Choroid plexus epithelial cell (primary cell): ENCODE data around the gene PAQR5.

- RRBS = no CpG with 5 or more reads among the region's 9 CpGs
Observed at GRCh38 chr15:67171148-67171937, 83.1 kb downstream of the AAGAB start.

GRCh38 chr15:67172999-67174088 is 81.1 kb downstream of the AAGAB start:
- RRBS = no CpG with 5 or more reads among the region's 17 CpGs

DNA sequence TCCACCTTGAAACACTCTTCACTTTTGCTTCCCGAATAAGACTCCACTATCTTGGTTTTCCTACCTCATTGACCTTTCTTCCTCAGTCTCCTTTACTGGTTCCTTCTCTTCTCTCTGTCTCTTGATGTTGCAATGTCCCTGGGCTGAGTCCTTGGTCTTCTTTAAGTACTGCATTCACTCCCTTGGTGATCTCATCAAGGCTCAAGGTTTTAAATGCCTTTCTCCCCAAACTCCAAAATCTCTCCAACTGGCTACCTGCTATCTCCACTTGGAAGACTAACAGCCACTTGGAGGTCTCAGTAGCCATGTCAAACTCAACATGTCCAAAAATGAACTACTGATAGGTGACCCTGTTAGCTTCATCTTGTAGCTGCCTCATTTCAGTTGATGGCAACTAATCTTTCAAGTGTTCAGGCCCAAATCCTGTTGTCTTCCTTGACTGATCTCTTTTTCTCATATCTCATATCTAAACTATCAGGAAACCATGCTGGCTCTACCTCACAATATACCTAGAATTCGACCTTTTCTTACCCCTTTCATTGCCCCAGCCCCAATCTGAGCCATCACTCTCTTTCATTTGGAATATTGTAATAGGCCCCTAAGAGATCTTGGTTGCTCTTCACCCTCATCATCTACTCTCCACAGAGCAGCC is 31.3 kb downstream of the AAGAB start:
- RRBS = no CpG with 5 or more reads among the region's 2 CpGs

DNA sequence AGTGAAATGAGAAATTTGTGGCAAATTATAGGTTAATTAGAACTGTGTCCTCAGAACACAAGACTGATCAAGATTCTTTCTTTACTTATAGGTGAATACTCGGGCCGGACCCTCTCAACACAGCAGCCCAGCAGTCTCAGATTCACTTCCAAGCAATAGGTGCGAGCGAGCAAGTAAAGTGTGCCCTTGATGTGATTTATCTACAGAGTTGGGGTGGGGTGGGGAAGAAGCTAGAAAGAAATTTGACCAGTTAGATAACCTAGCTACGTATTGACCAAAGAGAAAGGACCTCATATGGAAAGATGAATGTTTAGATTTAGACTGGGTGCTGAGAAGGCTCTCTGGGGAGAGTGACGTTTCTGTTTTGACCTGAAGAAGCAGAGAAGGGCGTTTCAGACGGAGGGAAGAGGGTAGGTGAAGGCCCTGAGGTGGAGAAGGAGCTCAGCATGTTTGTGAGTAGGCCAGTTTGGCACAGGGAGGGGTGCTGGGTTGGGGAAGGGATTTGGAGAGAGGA is 44.3 kb downstream of the MAP2K5 start:
- RRBS = no CpG with 5 or more reads among the region's 8 CpGs

GRCh38 chr15:67967815-67968548 is 86.1 kb upstream of the PIAS1 start:
- RRBS = no CpG with 5 or more reads among the region's 31 CpGs

DNA sequence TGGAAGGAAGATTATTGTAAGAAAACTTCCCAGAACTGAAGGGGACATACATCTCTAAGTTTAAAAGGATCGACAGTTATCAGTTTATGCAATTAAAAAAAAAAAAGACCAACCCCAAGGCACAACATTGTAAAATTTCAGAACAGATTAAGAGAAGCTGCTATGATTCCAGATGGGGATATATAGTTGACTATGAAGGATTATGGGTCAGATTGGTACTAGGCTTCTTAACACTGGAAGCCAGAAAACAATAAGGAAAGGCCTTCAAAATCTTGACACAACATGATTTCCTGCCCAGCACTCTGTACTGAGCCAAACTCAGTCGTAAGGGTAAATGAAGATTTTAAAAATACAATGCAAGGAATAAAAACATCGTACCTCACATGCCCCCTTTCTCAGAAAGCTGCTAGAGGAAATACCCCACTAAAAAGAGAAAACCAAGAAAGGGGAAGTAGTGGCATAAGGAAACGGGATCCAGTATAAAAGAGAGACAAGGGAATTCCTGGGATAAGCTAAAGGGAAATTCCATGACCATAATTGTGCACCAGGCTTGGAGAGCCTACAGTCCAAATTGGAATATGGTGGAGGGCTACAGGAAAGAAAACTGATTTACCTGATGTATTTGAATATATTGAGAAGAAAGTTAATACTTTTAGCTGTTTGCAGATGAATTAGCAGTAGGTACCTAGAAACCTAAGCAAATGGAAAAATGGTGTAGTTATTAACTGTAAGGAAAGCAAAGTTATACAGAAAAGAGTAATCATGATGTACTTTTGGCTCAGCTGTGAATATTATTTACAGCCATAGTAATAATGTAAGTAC is 27.9 kb downstream of the PIAS1 start:
- RRBS = no CpG with 5 or more reads among the region's 4 CpGs

- RRBS = no CpG with 5 or more reads among the region's 2 CpGs
Observed at GRCh38 chr15:68162161-68162668, 42.9 kb downstream of the CALML4 start.

DNA sequence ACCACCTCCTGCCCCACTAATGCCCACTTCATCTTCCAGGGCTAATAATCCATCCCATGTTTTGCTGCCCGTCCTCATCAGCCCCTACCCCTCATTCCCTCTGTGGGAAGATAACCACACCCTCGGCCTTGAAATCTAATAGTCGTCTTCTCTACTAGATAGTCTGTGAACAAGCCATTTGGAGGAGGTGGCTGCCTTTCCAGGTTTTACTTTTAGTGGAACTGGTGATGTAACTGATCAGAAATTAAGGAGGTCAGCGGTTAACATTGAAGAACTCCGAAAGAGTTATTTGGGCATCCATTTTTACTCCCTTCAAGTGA is 1.2 kb downstream of the FEM1B start:
- RRBS = no CpG with 5 or more reads among the region's 5 CpGs

- RRBS = no CpG with 5 or more reads among the region's 6 CpGs
Observed at GRCh38 chr15:68300215-68300954, 22.8 kb downstream of the FEM1B start.

GRCh38 chr15:68375023-68375801 is 56.8 kb downstream of the ITGA11 start:
- RRBS = no CpG with 5 or more reads among the region's 9 CpGs

DNA sequence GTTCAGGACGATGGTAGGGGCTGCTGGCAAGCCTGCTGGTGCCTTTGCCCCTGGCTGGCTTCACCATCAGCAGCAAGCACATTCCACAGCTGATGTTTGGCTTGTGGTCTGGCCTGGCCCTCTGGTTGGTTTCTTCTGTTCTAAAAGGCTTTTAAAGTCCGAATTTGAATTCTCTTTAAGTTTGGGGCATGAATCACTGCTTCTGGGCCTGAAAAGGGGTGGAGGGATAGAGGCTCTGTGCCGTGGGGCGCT is 10.2 kb downstream of the ITGA11 start:
- RRBS = no CpG with 5 or more reads among the region's 4 CpGs

DNA sequence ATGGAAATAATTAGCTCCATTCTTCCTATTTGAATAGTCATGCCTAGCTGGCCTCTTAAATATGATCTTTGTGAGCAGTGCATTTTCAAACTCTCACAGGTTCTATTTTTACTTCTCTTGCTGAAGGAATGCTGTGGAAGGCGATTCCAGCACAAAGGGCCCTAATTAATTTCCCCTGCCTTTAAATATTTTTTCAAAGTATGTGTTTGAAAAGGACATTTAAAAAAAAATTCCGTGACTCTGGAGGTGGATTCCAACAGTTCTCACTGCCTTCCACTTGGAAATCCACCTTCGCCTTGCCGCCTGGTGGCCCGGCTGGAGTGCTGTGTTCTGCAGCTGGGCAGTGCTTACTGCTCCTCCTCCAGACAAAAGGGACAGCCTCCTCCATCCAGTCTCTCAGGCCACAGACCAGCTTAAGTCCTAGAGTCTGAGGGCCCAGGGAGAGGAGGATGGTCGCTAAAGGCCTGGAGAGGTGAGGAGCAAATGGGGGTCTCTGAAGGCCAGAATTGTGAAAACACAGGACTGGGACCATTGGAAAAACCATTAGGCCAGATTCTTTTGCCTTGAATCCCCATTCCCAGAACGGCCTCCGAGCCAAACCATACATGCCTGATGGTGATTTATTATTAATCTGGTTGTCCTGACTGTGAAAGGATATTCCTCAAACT is 61.4 kb upstream of the CORO2B start:
- RRBS = no CpG with 5 or more reads among the region's 8 CpGs

- RRBS = no CpG with 5 or more reads among the region's 5 CpGs
Observed at GRCh38 chr15:68602025-68602351, 23.2 kb downstream of the CORO2B start.

- RRBS = no CpG with 5 or more reads among the region's 1 CpG
Observed at GRCh38 chr15:68775943-68776310, 44.8 kb downstream of the ANP32A start.

DNA sequence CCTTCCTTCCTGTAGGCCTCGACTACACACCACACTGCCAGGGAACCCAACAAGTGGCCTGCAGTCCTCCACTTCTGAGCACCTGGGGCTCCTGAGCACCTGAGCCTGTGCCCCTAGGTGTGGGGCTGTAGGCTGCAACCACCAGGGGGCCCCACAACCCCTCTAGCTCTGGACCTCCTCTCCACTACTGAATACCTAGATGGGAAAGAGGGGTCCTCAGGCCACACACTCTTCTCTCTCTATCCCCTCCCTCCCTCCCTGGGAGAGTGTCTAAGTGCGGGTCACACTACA is 37.0 kb downstream of the ANP32A start:
- RRBS = no CpG with 5 or more reads among the region's 2 CpGs

GRCh38 chr15:68788869-68789437 is 31.7 kb downstream of the ANP32A start:
- RRBS = 75% methylated on average over 2 of the region's 5 CpGs

GRCh38 chr15:68797584-68798200 is 23.0 kb downstream of the ANP32A start:
- RRBS = no CpG with 5 or more reads among the region's 4 CpGs

GRCh38 chr15:68812888-68813676 is 7.6 kb downstream of the ANP32A start:
- RRBS = no CpG with 5 or more reads among the region's 1 CpG

DNA sequence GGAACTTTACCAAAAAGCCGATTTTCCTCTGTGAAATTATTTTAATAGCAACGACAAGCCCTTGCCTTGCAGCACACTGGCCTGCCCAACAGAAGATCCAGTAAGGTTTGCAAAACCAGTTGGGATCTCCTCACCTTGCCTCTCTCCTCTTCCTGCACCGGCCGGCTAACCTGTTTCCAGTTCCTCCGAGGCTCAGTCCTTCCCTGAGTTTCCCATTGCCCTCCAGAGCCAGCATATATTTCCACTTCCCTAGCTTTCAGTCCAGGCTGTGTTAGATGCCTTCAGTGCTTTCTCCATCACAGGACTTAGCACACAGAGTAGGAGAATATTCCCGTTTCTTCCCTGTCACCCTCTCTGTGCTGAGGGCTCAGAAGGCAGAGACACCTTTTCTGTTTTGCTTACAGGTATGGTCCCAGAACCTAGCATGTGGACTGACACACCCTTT is 60.4 kb downstream of the NOX5 start:
- RRBS = no CpG with 5 or more reads among the region's 6 CpGs

GRCh38 chr15:69298655-69299686 is at the start of gene PAQR5:
Gene PAQR5 (plus strand): TSS chr15:69298912.
- RRBS = 2% methylated on average over 49 of the region's 84 CpGs